Mesenchymal stem cell of Wharton's jelly (primary cell): ENCODE measurements around a stretch of chr1.

DNA sequence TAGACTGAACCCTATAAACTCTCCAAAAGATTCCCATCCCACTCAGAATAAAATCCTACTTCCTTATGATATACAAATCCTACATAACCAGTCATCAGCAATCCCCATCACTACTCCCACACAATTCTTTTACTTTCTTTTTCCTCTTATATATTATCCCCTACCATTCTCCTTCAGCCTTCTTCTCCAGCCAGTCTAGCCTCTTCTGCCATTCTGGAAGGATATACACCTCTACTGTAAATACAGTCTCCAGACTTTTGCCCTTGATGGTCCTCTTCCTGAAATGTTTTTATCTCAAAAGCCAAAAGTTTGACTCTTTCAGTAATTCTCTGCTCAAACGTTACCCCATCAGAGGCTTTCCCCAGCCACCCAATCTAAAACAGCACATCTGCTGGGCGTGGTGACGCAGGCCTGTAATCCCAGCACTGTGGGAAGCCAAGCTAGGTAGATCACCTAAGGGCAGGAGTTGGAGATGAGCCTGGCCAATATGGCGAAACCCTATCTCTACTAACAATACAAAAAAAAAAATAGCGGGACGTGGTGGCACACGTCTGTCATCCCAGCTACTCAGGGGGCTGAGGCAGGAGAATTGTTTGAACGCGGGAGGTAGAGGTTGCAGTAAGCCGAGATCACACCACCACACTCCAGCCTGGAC, 41.5 kb downstream of the ABL2 start:
- CAGE, long polyA plus RNA = no peak

DNA sequence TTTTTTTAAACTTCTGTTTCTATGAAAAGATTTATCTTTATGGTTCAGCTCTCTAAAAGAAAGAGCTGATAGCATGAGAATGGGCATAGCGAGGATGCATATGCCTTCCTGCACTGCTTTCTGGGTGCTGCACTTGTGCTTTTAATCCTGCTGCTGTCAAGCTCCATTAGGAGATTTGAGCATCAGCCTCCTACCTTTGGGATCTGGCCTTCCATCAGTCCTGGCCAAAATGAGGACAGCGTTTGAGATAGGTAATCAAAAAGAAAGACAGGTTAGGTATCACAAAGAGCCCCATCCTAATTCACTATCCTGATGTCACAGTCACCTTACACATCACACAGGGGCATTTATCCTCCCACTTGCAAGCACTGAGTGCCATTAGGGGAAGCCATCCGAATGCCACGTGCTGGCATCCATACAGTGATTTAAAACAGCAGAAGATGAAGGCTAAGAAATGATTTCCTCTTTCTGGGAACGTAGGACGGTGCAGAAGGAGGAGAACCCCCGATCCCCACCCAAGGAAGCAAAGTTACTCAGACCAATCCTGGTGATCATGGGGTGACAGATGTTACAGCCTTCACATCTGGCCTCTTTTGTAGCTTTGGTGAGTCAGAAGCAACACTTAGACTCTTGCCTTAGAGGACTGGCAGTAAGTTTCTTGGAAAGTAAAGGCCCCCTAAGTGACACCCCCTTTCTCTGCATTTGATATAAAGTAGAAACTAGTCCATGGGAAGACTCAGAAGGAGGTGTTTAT, 13.1 kb upstream of the FAM163A start:
- CAGE, long polyA plus RNA = no peak

- CAGE, long polyA plus RNA = no peak
Measured at GRCh38 chr1:179805028-179805326, 61.9 kb downstream of the FAM163A start.

DNA sequence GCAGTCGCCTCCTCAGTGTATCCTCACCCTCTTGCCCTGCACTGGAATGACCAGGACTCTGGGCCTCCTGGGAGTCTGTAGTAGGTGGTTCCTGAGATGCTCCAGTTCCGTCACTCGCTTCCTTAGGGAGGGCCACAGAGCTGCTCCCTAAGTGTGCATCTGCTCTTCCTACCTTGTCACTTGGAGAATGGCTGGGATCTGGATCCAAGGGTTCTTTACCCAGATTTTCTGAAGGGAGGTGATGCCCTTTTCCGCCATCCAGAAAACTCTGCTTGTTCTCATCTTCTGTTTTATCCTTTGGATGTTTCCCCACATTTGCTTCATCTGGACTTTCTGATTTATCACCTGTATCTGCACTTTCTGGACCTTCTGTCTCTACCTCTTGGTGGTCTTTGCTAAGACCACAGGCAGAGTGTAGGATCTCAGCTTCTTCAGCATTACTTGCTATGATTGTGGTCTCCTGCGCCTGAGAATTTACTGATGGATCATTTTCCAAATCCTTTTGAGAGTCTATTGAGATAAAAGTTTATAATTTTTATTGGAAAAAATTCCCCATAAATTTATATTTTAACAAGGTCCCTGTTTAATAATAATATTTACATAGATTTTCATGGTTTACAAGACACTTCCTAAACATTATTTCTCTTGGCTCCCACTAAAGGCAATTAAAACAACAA, 26.6 kb downstream of the TOR1AIP2 start:
- CAGE, long polyA plus RNA = no peak

DNA sequence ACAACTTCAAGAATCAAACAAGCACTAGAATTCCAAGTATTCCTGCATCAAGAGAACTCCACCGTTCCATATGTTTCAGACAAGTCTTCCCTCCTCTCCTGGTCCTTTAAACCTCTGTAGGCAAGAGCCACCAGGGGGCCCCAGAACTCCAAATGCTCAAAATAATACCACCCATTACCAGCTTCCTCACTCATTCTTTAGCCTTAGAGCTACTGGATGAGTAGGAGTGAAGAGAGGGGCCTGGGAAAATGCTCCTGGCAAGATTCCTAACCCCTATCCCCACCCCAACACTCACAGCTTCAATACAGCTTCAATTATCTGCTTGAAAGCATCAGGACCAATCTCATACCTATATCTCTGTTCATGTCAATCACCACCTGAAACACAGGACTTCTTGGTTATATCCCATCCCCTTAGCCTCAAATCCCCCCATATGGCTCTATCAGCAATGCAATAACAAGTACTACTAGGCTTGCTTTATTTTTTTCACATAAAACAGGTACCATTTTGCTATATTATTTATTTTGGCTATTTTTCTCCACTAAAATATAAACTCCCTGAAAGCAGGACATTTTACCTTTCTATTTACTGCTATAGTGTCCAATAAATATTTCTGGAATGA, 9.7 kb downstream of the TOR1AIP2 start:
- CAGE, long polyA plus RNA = no peak

DNA sequence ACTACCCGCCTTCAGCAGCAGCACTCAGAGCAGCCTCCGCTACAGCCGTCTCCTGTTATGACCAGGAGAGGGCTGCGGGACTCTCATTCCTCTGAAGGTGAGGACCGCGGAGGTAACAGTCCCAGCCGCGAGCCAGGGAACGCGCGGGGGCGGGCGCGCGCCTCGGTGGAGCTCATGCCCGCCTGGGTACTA, 692 bp downstream of the TOR1AIP1 start:
- CAGE, long polyA plus RNA = no peak

DNA sequence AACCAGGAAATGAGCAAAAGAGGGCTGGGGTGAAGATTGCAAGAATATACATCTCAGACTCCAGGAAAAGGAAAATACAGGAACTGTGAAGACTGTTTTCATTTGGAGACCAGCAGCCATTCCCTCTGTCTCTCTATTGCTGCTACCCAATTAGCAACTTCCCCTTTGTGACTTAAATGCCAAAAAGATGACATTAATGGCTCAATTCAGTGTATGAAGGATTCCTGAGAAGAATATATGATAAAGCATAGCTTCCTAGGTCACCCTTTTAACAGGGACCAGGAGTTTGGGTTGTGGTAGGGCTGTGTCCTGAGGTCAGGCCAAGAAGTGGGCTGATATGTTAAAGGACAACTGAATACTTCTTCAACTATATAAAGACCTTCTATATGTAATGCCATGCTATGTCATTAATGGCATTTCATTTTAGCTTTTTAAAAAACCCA, 31.5 kb upstream of the CEP350 start:
- CAGE, long polyA plus RNA = no peak

- CAGE, long polyA plus RNA = no peak
Measured at GRCh38 chr1:179953880-179954232, 754 bp upstream of the CEP350 start.

GRCh38 chr1:179969313-179969512, 14.6 kb downstream of the CEP350 start:
- CAGE, long polyA plus RNA = no peak

DNA sequence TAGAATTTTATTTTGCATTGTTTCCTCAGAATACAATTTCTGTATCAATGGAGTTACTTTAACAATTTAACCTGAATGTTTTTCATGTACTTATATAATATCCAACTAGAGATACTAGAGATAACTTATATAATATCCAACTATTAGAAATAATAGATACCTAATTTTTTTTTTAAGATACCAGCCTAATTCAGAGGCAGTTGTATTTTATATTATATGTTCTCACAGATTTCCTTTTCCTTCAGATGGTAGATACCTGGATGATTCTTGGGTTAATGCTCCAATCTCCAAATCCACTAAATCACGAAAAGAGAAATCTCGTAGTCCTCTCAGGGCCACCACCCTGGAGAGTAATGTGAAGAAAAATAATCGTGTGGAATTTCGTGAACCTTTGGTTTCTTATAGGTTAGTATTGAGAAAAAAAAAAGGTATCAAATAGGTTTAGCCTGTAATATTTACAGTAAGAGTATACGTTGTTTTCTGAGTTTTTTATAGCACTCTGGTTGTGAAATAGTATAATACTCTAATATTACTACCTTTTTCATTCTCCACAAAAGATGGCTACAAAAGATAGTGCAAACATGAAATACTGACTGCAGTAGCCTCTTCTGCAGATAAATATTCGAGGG, 37.3 kb downstream of the CEP350 start:
- CAGE, long polyA plus RNA = no peak

GRCh38 chr1:180061808-180062574, 92.7 kb upstream of the QSOX1 start:
- CAGE, long polyA plus RNA = no peak

GRCh38 chr1:180167902-180168689, 13.4 kb downstream of the QSOX1 start:
- CAGE, long polyA plus RNA = no peak

GRCh38 chr1:180197006-180197742, 32.9 kb upstream of the LHX4 start:
- CAGE, long polyA plus RNA = no peak

GRCh38 chr1:180521431-180521891, 19.1 kb upstream of the ACBD6 start:
- CAGE, long polyA plus RNA = no peak

- CAGE, long polyA plus RNA = no peak
Measured at GRCh38 chr1:180541027-180541673, 38.8 kb upstream of the ACBD6 start.

DNA sequence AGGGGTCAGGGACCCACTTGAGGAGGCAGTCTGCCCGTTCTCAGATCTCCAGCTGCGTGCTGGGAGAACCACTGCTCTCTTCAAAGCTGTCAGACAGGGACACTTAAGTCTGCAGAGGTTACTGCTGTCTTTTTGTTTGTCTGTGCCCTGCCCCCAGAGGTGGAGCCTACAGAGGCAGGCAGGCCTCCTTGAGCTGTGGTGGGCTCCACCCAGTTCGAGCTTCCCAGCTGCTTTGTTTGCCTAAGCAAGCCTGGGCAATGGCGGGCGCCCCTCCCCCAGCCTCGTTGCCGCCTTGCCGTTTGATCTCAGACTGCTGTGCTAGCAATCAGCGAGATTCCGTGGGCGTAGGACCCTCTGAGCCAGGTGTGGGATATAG, 40.6 kb upstream of the KIAA1614 start:
- CAGE, long polyA plus RNA = no peak

DNA sequence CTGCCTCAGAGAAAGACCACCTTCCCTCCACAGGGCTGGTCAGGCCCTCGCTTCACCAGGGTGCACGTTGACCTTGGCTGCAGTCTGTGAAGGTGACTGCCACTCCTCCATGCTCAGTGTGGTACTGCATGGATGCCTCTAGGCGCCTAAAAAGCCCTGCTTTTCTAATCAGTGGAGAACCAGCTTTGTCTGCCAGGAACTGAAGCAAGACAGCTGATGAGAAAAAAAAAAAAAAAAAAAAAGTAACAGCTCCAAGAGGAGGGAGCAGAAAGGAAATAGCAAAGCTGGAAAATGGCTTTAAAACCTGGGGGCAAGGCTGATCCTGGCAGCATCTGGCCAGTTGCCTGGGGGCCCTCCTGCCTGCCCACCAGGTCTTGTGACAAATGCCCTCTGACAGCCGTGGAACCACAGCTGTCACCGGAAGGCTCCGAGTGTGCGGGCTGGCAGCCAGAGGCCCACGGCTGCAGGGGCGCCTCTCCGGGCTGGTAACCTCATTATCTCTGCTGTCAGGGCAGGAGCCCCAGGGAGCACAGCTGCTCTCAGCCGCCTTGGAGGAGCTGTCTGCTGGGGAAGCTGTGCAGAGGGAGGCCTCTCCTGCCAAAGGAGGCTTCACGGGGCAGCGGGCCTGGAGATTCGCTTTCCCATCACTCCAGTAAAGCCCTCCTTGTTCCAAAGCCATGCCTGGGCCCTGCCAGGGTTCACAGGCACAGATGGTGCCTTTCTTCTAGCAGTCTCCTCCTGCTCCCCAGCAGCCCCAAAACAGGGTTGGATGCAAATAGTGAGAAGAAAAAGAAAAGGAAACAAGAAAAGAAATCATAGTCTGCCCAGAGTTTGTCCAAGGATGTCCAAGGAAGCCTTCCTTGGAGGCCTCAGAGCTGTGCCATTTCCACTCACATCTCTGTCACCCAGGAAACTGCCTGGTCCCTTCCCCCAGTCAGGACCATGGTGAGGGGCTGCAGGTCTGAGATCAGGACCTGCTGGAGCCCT, 13.8 kb downstream of the KIAA1614 start:
- CAGE, long polyA plus RNA = no peak

DNA sequence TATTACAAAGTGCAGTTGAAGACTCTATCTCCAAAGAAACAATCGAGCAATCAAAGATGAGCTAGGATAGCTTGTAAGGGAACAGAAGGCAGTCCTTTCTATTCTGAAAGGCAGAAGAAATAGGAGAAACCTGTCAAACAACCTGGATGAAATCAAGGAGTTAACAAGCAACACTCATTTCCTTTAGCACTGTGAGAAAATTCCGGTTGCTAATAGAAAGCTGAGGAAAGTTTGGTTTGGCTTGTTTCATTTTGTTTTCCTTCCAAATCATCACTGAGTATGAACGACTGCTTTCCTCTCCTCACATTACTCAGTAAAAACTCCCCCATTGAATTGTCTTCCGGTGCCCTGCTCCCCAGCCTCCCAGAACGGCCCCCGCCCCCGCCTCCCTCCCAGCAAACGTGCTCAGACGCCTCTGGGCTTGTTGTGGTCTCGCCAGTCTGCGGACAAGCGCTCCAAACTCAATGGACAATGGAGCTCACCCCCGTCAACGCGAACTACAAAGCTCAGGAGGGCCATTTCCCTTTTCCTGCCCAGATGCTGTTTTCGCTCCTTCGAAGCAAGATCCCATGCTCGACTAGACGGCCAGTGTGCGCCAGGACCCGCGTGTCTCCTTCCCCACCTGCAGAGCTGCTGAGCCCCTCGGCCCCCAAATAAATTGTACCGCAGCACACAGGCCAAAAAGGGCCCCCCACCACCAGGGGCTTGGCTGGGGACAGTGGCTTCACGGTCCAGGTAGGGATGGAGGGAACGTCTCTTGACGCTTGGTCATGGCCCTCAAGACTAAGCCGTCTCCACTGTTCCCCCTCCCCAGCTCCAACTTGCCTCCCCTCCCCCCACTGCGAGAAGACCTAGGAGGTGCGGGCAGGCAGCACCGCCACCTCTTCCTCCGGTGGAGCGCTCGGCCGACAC, 691 bp downstream of the STX6 start:
- CAGE, long polyA plus RNA = no peak

- CAGE, long polyA plus RNA = no peak
Measured at GRCh38 chr1:181042937-181043391, 9.2 kb downstream of the MR1 start.

DNA sequence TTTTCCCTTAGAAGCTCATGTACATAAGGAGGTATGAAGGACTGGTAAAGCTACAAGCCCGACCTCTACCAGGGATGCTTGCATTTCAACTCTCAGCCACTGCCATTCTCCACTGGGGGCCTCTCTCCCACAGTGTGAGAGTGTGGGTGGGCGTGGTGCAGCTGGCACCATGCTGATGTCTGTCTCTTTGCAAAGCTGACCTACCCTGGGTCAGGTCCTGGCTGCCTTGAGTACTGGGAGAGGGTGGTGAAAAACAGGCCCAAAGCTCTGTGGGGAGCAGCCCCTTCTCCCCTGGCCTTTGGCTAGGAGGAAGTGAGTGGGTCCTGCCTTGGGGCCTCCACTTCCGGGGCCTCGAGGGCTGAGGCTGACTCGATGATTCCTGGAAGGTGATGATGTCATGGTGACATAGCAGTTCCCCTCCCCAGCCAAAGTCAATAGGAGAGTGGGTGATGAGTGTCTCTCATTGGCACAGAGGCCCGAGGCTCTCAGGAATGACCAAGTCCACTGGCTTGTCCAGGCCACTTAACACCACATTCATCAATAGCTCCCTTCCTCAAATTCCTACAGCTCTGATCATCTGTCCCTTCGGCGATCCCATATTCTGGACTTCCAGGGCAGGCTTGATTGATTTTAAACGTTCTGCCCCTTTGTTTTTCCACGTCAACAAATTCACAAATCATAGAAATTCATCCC, 53.0 kb downstream of the IER5 start:
- CAGE, long polyA plus RNA = no peak